Bronchus fibroblast of lung (primary cell): ENCODE data around the genes ZNF331, CACNG6 and TFPT.

DNA sequence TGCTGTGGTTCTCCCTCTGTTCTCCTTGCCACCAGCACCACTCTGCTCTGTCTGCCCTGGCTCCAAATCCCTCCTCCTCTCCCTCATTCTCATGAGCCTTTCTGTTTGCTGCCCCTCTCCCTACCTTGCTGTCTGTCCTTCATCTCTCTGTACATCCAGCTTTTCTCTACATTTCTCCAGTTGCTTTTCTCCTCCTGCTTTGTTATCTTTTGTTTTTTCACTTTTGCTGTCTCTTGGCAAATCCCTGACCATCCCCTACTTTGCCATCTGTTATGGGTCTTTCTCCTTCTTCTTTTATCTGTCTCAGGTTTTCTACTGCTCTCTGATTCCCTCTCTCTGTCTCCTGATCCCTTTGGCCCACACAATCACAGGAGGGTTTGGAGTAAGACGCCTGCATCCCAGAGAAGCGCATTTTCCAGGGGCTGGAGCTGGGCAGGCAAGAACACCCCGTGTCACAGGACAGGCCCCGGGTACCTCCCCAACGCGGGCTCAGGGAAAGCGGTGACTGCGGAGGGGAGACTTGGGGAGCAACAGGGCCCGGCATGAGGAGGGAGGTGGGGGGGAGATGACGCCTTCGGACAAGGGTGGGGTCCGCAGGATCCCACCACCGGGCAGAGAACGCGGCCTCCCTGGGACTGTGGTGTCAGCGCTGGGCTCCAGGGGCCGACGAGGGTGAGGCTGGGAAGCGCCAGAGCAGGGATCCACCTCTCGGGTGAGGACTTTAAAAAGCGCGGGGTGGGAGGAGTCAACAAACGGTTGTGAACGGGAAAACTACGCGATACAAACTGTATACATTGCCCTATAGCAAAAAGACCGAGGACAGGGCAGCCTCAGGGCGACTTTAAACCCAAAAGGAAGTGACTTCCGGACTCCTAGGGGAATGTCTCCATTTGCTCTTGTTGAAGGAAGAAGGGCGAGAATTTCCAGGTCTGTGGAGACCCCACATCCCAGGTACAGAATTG, 588 bp downstream of the ZNF888 start:
- RAMPAGE, long total RNA = no peak

- RAMPAGE, long total RNA = no peak
Measured at GRCh38 chr19:52941667-52942265, 18.5 kb upstream of the ZNF888 start.

DNA sequence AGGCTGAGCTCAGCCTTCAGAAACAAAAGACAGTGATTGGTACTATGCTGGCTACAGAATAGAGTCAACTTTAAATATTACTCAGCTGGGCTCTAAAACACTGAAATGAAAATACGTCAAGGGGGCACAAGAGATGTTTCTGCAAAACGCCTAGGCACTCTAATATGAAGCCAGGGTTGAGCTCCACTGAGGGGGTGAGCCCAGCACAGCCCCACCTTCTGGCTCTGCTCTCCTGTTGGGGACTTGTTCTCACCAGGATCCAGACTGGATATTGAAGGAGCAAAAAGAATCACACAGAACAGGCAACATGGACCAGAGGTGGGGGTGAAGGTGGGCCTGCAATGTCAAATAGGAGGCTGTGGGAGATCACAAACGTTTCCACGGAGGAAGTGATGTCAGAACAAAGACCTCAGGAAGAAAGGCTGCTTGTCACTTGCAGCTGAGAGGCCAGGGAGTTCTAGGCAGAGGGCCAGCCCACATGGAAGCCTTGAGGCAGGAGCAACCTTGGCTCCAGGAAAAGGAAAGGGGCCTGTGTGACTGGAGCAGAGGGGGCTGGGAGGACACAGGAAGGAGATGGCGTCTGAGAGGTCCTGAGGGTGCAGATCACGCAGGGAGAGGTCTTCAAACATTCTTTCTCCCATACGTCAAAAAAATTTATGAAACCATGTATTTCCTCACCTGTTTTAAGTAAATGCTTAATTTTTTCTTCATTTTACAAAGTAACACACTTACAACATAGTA, 16.4 kb downstream of the ZNF160 start:
- RAMPAGE, long total RNA = no peak

DNA sequence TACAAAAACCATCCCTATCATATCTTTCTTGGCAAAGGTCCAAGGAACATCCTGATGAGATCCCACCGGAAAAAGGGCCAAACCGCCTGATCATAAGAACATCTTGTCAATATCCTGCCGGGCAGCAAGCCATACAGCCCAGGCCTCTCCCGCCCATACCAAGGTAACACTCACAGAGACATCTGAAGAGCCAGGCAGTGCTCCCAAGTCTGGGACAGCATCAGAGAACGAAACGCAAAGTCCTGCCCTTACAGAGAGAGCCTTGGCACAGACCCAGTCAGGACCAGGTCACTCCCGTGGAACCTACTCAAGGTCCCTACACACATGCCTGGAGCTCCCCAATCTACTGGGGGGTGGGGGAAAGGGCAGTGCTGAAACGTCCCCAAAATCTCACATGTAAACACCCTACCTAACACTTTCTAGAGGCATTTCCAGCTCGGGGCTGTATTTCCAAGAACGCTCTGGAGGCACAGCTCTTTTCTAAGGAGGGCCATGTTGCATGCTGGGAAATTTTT, 18.4 kb upstream of the ZNF331 start:
- RAMPAGE, long total RNA = no peak

GRCh38 chr19:53537079-53537491, 860 bp upstream of the ZNF331 start:
- RAMPAGE, long total RNA = no peak

DNA sequence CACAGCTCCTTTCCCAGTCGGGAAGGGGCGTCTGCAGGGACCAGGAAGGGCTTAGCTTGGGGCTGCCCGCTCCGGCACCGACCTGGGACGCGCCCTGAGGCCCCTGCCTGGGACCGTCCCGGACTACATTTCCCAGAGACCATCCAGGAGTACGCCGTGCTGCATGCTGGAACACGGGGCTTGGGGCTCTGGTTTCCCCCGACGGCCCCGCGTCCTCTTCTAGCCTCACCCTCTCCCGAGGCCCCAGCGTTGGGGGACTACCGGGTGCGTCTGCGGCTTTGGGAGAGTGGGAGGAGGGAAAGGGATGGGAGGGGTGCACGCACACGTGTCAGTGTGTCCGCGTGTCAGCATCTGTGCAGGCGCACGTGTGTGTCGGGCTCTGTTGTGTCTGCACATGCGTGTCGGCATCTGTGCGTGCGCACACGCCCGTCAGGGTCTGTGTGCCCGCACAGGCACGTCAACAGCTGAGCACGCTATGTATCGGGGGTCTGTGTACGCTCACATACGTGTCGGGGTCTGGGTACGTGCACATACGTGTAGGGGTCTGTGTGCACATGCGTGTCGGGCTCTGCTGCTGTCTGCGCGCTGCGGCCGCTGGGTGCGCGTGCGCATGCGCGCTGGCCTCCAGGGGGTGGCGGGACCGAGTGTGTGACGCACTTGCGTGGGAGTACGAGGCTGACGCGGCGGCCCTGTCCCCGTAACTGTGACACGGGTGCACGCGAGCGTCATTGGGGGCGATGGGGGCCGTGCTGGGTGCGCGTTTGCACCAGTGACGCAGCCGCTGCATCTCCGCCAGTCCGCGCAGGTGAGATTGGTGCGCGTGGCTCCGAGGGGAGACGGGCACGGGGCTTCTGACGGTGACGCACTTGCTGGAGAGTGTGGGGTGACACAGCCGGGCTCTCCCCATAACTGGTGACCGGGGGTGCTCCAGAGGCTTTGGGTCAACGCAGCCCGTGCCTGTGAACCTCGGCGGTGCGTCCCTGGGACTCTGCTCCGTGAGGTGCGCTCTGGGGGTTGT, at the start of gene ZNF331:
Gene ZNF331, plus strand, starts transcription at position 654 of the 1,018 bp plus-strand sequence.
- RAMPAGE, long total RNA = no peak

GRCh38 chr19:53539895-53540521, 2.1 kb downstream of the ZNF331 start:
- RAMPAGE, long total RNA = no peak

DNA sequence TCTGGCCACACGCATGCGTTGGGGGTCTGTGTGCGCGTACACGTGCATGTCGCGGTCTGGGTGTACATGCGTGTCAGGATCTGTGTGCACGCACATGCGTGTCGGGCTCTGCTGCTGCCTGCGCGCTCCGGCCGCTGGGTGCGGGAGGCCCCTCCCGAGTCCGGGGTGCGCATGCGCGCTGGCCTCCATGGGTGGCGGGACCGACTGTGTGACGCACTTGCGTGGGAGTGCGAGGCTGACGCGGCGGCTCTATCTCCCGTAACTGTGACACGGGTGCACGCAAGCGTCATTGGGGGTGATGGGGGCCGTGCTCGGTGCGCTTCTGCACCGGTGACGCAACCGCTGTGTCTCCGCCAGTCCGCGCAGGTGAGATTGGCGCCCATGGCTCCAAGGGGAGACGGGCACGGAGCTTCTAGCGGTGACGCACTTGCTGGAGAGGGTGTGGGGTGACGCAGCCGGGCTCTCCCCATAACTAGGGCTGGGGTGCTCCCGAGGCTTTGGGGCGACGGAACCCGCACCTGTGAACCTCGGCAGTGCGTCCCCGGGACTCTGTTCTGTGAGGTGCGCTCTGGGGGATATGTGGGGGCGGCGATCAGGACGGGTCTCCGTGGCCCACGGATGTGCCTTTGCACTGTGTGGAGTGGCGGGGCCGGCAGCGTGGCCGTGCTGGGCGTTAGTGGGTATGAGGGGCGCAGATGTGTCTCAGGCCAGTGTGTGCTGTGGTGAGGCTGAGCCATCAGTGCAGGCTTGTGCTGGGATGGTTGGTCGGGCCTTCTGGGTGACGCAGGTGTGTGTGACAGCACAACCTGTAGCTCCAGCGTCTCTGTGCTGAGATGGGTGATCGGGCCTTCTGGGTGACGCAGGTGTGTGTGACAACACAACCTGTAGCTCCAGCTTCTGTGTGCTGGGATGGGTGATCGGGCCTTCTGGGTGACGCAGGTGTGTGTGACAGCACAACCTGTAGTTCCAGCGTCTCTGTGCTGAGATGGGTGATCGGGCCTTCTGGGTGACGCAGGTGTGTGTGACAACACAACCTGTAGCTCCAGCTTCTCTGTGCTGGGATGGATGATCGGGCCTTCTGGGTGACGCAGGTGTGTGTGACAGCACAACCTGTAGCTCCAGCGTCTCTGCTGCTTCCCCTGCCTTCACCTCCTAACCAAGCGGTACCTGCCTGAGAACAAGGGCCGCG, 16.8 kb downstream of the ZNF331 start:
- RAMPAGE, long total RNA = no peak

DNA sequence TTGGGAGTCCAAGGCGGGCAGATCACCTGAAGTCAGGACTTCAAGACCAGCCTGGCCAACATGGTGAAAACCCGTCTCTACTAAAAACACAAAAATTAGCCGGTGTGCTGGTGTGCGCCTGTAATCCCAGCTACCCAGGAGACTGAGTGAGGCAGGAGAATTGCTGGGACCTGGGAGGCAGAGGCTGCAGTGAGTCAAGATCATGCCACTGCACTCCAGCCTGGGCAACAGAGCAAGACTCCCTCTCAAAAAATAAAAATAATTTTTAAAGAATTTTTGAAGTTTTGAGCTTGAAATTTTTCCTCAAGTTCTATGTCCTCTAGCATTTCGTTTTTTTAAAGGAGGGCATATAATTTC, 35.9 kb downstream of the ZNF331 start:
- RAMPAGE, long total RNA = no peak

DNA sequence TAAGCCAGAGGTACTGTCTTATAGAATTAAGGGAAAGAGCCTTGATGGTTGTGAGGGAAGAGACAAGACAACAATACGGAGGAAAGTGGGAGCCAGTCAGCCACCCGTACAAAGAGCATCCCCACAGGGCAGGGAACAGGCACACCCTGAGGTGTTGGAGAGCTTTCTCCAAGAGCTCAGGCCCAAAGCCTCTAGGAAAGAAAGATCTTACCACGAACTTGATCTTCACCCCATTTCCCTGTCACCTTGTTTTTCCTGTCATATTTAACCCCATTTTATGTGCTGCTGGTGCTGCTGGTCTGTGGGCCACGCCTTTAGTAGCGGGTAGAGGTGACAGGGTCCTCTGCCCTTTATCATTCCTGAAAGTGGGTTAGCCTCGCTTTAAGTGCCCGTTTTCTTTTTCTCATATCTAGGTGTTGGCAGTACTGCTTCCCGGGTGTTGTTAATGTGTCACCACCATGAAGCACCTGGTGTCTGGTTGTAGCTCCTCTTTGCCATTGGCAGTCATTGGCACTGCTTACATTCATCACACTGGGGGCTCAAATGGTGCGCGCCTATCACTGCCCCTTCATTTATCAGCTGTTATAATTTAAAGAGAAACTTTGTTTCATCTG, 36.4 kb downstream of the ZNF331 start:
- RAMPAGE, long total RNA = no peak

GRCh38 chr19:53830850-53831049, 6.6 kb upstream of the NLRP12 start:
- RAMPAGE, long total RNA = no peak

DNA sequence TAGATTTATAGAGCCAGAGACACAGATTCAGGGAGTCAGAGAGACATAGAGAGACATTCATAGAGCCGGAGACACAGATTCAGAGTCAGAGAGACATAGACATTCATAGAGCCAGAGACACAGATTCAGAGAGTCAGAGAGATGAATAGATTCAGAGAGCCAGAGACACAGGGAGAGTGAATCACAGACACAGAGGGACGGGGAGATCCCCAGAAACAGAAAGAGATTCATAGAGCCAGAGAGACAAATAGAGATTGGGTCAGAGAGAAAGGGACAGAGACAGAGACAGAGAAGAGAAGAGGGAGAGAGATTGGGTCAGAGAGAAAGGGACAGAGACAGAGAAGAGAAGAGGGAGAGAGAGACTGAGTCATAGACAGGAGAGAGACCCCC, 1.3 kb upstream of the PRKCG start:
- RAMPAGE, long total RNA = no peak

DNA sequence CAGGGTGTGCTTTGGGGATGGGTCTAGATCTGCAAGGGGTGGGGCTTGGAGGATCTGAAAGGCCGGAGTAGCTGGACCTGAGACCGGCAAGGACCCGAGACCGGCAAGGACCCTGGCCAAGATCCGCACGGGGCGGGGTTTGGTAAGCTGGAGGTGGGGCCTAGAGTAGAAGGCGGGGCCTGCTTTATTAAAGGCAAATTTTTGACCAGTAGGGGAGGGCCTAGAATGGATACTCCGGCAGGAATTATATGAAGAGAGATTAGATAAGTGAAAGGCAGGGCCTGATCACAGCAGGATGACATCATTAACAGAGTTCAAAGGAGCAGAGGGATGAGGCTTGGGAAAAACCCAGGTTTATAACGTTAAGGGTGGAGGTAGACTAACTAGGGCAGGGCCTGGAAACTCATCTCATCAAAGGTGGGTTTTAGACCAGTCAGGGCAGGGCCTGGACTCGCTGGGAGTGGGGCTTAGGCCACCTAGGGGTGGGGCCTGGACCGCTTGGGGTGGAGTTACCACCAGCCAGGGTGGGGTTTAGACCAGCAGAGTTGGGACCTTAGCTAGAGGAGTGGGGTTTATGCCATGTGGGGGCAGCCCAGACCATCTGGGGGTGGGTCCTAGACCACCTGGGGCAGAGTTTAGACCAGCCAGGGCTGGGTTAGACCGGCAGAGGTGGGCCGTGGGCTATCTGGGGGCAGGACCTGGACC, 10.4 kb upstream of the CACNG6 start:
- RAMPAGE, long total RNA = no peak

GRCh38 chr19:53990973-53992108, at the start of gene CACNG6:
Gene CACNG6, plus strand, starts transcription at chr19:53991637.
- RAMPAGE, long total RNA = no peak

- RAMPAGE, long total RNA = no peak
Measured at GRCh38 chr19:54035828-54036254, 27.9 kb downstream of the VSTM1 start.

GRCh38 chr19:54114210-54114772, 1.2 kb downstream of the TFPT start:
- RAMPAGE, long total RNA = no peak

GRCh38 chr19:54114773-54116003, at the start of gene TFPT:
Gene TFPT, minus strand, starts transcription at chr19:54115657.
- RAMPAGE, long total RNA = start-site peak on the plus strand at chr19:54115754-54115780, 394 and 274 reads in 2 replicates

- RAMPAGE, long total RNA = no peak
Measured at GRCh38 chr19:54143896-54144375, 6.4 kb downstream of the CNOT3 start.

DNA sequence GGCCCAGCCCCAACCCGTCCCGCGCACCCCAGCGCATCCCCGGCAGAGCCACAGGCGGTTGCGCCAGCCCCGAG, 379 bp downstream of the MBOAT7 start:
- RAMPAGE, long total RNA = no peak

- RAMPAGE, long total RNA = no peak
Measured at GRCh38 chr19:54351989-54352900, 12.5 kb downstream of the LAIR1 start.